Measurements from ENCODE around the genes SERF1B and NAIP.

DNA sequence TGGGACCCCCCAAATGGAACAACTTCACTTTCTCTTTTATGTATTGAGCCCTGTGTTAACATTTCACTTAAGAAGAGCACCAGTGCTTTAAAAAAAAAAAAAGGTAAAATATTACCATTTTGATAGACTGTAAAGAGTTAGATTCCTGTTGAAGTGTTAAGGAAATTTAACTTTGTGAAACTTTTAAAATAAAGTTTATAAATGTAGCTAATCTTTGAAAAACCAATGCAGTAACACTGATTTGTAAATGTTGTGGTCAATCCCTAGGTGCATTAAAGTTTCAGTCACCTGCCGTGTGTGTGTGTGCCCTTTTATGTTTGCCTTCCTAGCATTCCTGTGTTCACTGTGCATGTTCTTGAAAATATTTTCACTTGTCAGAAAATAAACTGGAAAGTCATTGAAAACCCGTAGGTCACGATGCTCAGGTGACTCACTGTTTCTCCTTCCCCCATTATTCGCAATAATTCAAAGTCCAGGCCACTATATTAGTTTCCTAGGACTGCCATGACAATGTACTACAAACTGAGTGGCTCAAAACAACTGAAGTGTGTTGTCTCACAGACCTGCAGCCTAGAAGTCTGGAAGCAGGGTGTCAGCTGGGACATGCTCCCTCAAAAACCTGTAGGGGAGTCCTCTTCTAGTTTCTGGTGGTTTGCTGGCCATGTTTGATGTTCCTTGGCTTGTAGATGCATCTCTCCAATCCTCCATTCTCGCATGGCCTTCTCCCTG is 29.2 kb downstream of the MARVELD2 start:
- PRO-cap, 3 experiments: no peak in any of the 3 experiments
- RAMPAGE, long total RNA, 4 experiments: no peak in any of the 4 experiments
- RRBS: no CpG with 5 or more reads among the region's 5 CpGs

- PRO-cap, 3 experiments: peak in 1 of 3 experiments; most common plus-strand start chr5:69493073 (in 1)
- RAMPAGE, long total RNA, 4 experiments: no peak in any of the 4 experiments
- RRBS: no CpG with 5 or more reads among the region's 22 CpGs
Measured at GRCh38 chr5:69492927-69493147, 247 bp downstream of the OCLN start.

GRCh38 chr5:69502276-69503091 is 9.9 kb downstream of the OCLN start:
- PRO-cap, 3 experiments: no peak in any of the 3 experiments
- RAMPAGE, long total RNA, 4 experiments: no peak in any of the 4 experiments
- RRBS: no CpG with 5 or more reads among the region's 6 CpGs

- PRO-cap, 3 experiments: no peak in any of the 3 experiments
- RAMPAGE, long total RNA, 4 experiments: no peak in any of the 4 experiments
- RRBS: no CpG with 5 or more reads among the region's 38 CpGs
Measured at GRCh38 chr5:70024887-70025492, at the start of gene SERF1B. Gene SERF1B, plus strand, starts transcription at chr5:70025251.

- PRO-cap, 3 experiments: no peak in any of the 3 experiments
- RAMPAGE, long total RNA, 4 experiments: no peak in any of the 4 experiments
- RRBS: no CpG with 5 or more reads among the region's 5 CpGs
Measured at GRCh38 chr5:71025198-71025599, at the start of gene NAIP. Gene NAIP, minus strand, starts transcription at chr5:71025339.

- PRO-cap, 3 experiments: no peak in any of the 3 experiments
- RAMPAGE, long total RNA, 4 experiments: no peak in any of the 4 experiments
- RRBS: no CpG with 5 or more reads among the region's 11 CpGs
Measured at GRCh38 chr5:71465656-71466302, 10.3 kb downstream of the BDP1 start.

- PRO-cap, 3 experiments: no peak in any of the 3 experiments
- RAMPAGE, long total RNA, 4 experiments: no peak in any of the 4 experiments
- RRBS: no CpG with 5 or more reads among the region's 2 CpGs
Measured at GRCh38 chr5:71489311-71489725, 33.9 kb downstream of the BDP1 start.

DNA sequence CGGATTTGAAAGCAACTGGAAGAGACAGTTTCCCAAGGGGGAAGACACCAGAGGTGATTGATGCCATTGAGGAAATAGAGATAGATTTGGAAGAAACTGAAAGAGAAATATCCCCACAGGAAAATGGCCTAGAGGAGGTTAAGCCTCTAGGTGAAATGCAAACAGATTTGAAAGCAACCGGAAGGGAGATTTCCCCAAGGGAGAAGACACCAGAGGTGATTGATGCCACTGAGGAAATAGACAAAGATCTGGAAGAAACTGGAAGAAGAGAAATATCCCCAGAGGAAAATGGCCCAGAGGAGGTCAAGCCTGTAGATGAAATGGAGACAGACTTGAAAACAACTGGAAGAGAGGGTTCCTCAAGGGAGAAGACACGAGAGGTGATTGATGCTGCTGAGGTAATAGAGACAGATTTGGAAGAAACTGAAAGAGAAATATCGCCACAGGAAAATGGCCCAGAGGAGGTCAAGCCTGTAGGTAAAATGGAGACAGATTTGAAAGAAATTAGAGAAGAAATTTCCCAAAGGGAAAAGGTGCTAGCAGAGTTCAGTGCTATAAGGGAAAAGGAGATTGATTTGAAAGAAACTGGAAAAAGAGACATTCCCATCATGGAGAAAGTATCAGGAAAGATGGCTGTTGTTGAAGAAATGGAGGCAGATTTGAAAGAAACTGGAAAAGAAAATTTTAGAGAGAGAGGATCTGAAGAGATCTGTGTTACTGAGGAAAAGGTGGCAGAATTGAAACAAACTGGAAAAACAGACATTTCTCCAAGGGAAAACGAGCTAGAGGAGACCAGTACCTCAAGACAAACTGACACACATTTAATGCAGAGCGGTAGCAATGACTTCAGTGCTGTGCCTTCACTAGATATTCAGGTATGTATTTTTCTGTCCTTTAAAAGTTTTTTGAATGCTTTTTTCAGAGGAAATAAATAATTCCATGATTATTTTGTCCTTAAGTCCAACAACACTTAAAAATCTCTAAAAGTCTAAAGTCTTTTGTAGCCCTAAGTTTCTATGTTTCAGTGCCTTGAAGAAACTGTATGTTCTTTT is 55.2 kb downstream of the BDP1 start:
- PRO-cap, 3 experiments: no peak in any of the 3 experiments
- RAMPAGE, long total RNA, 4 experiments: no peak in any of the 4 experiments
- RRBS: no CpG with 5 or more reads among the region's 6 CpGs

GRCh38 chr5:71522066-71522481 is 65.1 kb upstream of the MCCC2 start:
- PRO-cap, 3 experiments: no peak in any of the 3 experiments
- RAMPAGE, long total RNA, 4 experiments: no peak in any of the 4 experiments
- RRBS: no CpG with 5 or more reads among the region's 1 CpG

DNA sequence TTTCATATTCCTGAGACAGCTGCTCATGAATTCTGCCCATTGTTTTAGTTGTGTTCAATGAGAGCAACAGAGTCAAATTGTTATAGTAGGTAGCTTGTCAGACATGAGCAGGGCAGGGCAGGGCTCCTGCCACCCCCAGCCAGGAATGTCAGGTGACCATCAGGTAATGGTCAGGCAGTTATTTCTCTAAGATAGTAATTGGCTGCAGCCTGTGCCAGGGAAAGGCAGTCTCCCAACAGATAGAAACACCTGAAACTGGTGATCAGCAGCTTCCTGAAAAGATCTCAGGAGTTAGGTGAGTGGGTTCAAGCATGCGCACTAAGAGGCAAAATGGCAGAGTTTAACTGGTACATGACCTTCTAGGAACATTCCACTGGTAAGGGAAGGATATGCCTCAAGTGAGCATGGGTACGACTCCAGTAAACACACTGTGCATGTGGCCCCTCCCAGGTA is 25.0 kb downstream of the CARTPT start:
- PRO-cap, 3 experiments: no peak in any of the 3 experiments
- RAMPAGE, long total RNA, 4 experiments: no peak in any of the 4 experiments
- RRBS: no CpG with 5 or more reads among the region's 2 CpGs

DNA sequence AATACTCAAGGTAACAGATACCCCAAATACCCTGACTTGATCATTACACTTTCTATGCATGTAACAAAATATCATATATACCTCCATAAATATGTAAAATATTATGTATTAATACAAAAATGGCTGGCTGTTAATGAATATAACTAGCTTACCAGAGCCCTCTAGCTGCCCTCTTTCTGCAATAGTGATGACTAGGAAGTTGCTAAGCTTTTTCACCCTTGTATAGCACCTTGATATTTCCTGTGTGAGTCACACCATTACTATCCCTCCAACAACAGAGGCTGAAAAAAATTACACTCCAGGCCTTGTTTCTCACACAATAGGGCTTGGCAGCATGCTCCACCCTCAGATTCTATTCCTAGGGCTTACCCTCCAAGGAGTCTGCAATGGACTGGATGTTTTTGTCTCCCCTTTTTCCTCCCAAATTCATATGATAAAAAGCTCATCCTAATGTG is 184.8 kb upstream of the MAP1B start:
- PRO-cap, 3 experiments: no peak in any of the 3 experiments
- RAMPAGE, long total RNA, 4 experiments: no peak in any of the 4 experiments

DNA sequence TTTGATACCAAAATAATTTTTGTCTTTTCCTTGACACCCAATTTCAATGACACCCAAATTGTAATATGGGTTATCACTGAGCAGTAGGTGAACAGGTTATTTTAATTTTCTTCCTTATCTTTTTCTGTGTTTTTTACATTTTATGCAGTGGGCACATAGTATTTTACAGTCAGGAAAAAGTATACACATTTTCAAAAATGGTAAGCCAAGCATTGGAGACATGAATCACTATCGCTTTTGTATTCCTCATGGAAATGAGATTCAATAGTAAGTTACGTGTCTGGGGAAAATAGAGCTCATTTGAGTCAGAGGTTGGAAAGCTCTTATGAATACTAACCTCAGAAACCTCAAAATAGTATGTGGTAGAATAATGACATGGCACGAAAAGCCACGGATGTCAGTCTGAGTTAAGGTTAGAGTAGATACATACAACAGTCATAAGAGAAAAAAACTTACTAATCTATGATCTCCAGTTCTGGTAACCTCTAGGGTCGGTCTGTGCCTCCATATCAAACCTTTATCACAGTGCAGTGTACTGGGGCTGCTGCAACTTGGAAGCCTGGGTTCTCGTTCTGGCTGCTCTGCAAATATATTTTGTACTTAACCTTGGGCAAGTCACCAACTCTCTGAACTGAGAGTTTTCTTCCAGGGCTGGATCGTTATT is 31.6 kb downstream of the MAP1B start:
- PRO-cap, 3 experiments: no peak in any of the 3 experiments
- RAMPAGE, long total RNA, 4 experiments: start-site peak on the minus strand in 1 of 4 experiments, centred at position 547 of the sequence, 53 reads per replicate
- RRBS: no CpG with 5 or more reads among the region's 7 CpGs

GRCh38 chr5:72141423-72141776 is 34.1 kb downstream of the MAP1B start:
- PRO-cap, 3 experiments: no peak in any of the 3 experiments
- RAMPAGE, long total RNA, 4 experiments: no peak in any of the 4 experiments
- RRBS: no CpG with 5 or more reads among the region's 2 CpGs

- PRO-cap, 3 experiments: no peak in any of the 3 experiments
- RAMPAGE, long total RNA, 4 experiments: no peak in any of the 4 experiments
- RRBS: no CpG with 5 or more reads among the region's 12 CpGs
Measured at GRCh38 chr5:72194698-72195594, 87.7 kb downstream of the MAP1B start.

- PRO-cap, 3 experiments: no peak in any of the 3 experiments
- RAMPAGE, long total RNA, 4 experiments: no peak in any of the 4 experiments
- RRBS: no CpG with 5 or more reads among the region's 1 CpG
Measured at GRCh38 chr5:72305075-72305506, 14.9 kb downstream of the MRPS27 start.

GRCh38 chr5:72363108-72363725 is 43.0 kb downstream of the PTCD2 start:
- PRO-cap, 3 experiments: no peak in any of the 3 experiments
- RAMPAGE, long total RNA, 4 experiments: no peak in any of the 4 experiments
- RRBS: no CpG with 5 or more reads among the region's 1 CpG

DNA sequence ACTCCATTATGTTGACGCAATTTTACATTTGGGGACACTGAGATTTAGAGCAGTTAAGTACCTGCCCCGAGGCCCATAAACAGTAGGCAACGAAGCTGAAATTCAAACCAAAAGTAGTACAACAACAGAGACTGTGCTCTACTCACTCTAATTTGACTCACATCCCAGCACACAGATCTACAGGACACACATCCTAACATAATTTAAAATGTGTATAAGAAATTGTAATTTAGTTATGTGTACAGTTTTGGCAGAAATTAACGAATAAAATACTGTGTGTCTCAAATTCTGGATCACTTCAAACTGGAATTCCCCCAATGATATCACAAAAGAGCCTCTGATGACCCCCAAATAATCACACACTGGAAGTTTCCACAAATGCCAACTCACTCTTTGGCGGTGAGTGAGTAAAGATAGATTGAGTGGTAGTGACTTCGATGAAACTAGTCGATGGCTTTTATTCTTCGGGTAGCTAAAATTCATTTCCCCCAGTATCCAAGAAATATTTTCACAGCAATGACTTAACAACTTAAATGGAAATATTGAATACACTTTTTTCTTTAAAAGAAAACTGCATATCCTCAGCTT is 2.3 kb downstream of the ZNF366 start:
- PRO-cap, 3 experiments: no peak in any of the 3 experiments
- RAMPAGE, long total RNA, 4 experiments: no peak in any of the 4 experiments
- RRBS: no CpG with 5 or more reads among the region's 8 CpGs

GRCh38 chr5:72600178-72600754 is 93.1 kb upstream of the ZNF366 start:
- PRO-cap, 3 experiments: no peak in any of the 3 experiments
- RAMPAGE, long total RNA, 4 experiments: no peak in any of the 4 experiments
- RRBS: no CpG with 5 or more reads among the region's 4 CpGs

GRCh38 chr5:73115660-73115946 is 4.8 kb upstream of the TMEM171 start:
- PRO-cap, 3 experiments: no peak in any of the 3 experiments
- RAMPAGE, long total RNA, 4 experiments: no peak in any of the 4 experiments
- RRBS: no CpG with 5 or more reads among the region's 2 CpGs

- PRO-cap, 3 experiments: no peak in any of the 3 experiments
- RAMPAGE, long total RNA, 4 experiments: no peak in any of the 4 experiments
- RRBS: no CpG with 5 or more reads among the region's 8 CpGs
Measured at GRCh38 chr5:73118143-73119088, 2.0 kb upstream of the TMEM171 start.